A375 (cell line): ENCODE measurements around a stretch of chr16.

GRCh38 chr16:58500941-58502178 is 1.4 kb downstream of the NDRG4 start:
- RAMPAGE, long total RNA, result no peak

DNA sequence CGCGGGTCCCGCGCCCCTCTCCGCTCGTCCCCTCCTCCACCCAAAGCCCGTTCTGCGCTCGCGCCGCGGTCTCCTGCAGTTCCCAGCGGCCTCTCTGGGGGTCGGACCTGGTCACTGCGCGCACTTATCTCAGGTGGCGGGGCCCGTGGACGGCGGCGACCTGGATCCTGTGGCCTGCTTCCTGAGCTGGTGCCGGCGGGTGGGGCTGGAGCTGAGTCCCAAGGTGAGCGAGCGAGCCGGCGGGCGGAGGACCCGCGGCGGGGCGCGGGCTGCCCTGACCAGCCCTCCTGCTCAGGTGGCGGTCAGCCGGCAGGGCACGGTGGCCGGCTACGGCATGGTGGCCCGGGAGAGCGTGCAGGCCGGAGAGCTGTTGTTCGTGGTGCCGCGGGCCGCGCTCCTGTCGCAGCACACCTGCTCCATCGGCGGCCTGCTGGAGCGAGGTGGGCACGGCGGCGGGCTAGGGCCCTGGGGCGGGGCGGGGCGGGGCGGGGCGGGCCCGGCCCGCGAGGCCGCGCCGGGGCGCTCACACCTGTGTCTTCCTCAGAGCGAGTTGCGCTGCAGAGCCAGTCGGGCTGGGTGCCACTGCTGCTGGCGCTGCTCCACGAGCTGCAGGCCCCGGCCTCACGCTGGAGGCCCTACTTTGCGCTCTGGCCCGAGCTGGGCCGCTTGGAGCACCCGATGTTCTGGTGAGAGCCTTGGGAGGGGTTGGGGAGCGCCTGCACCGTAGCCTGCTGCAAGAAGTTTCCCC is 515 bp downstream of the SETD6 start:
- RAMPAGE, long total RNA, result no peak

GRCh38 chr16:58516406-58516785 is 1.1 kb downstream of the SETD6 start:
- RAMPAGE, long total RNA, result no peak

DNA sequence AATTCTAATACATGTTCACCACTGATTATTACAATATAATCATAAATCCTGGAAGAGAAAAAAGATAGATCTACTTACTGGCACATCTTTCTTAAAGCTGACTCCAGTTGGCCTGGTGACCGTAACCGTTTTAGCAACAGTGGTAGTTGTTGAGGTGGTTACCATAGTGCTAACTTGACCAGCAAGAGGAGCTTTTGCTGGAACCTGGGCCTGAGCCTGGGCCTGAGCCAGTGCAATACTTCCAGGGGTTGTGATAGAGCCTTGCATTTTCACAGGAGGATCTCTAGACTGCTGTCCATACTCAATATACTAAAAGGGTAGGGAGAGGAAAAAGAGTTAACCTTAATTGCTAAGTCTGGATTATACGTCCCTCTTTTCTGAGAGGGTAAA is 36.2 kb downstream of the SETD6 start:
- RAMPAGE, long total RNA, result no peak

DNA sequence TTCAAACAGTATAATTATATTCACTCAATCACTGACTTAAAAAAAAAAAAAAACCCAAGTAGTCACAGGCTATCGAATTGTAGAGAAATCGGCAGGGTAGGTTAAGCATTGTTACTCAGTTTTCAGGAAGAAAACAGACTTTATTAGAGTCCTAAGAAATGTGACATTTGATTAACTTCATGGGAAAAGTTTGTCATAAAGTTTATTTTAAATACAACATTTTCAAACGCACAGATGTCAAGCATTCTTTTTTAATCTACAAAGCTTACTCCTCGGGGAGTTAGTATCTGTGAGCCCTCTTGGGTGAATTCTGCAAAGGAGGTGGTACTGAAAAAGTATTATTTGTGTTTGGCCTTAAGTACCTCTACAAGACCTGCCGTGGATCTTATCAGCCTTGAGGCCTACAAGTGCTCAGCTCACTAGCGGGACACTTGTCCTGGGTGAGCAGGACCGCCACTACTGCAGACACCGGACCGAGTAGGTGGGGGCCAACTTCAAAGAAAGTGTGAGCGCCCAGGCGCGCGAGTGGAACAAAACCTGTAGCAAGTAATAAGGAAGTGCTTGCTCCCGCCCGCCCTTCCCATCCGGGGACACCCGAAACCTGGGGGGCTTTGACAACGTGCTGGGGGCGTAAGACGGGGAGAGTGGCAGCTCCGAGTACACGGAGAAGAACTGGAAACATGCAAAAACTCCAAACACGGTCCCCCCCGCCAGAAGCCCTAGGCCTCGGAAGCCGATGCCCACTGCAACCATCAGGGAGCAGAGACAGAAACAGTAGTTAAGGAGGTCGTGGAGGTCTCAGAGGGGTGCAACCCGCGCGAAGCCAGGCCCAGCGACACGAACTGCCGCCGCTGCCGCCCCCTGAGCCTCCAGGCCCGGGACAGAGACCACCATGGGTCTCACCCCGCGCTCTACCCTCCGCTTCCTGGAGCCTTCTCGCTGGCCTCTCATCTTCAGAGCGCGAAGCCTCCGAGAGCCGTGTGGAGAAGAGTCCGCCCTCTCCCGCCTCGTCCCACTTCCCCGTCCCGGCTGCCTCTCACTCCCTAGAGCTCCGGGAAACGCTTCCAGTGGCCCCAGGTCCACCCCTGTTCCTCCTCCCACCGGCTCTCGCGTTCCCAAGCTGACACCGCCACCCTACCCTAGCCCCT is 690 bp downstream of the CNOT1 start:
- RAMPAGE, long total RNA, result no peak

DNA sequence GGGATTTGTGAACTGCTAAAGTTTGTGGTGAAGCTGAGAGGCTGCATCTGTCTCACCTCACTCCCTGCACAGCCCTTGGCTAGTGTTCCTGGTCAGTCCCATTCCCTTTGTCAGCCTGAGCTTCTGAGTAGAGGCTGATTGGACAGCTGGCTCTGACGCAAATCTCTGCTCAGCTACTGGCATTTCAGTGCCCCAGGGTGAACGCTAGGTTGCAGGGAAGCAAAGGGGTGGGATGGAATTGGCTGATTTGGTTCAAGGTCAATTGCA is 23.1 kb upstream of the CNOT1 start:
- RAMPAGE, long total RNA, result no peak

GRCh38 chr16:58881686-58882104 is 147.6 kb upstream of the GOT2 start:
- RAMPAGE, long total RNA, result no peak

DNA sequence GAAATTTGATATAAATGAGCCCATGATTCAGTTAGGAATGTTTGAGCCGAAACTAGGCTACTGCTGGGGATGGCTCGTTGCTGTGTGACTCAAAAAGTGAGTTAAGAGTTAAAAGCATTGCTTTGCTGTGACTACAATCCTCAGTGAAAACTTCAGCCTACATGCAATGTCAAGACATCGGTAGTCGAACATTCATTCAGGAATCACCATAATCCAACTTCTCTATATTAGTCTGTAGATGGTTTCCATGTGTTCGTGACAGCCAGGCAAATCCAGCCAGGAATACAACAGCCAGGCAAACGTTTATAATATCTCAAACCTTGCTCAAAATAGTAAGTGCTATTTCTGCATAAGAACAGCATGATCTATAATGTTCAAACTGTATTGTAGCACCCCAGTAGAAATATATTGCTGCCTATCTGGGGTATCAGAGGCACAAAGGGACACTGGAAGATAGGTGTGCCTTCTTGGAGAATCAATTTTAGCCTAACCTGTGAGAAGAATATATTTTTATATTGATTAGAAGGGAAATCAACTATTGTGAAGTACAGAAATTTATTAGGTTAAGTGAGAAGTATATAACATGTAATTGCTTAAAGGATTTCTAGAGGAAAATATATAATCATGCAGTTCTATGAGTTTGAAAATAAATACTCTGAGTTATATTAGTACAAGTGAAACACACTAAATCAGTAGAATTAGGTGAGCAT is 1225.0 kb downstream of the CDH8 start:
- RAMPAGE, long total RNA, result no peak

GRCh38 chr16:61445614-61445940 is 590.7 kb downstream of the CDH8 start:
- RAMPAGE, long total RNA, result no peak

DNA sequence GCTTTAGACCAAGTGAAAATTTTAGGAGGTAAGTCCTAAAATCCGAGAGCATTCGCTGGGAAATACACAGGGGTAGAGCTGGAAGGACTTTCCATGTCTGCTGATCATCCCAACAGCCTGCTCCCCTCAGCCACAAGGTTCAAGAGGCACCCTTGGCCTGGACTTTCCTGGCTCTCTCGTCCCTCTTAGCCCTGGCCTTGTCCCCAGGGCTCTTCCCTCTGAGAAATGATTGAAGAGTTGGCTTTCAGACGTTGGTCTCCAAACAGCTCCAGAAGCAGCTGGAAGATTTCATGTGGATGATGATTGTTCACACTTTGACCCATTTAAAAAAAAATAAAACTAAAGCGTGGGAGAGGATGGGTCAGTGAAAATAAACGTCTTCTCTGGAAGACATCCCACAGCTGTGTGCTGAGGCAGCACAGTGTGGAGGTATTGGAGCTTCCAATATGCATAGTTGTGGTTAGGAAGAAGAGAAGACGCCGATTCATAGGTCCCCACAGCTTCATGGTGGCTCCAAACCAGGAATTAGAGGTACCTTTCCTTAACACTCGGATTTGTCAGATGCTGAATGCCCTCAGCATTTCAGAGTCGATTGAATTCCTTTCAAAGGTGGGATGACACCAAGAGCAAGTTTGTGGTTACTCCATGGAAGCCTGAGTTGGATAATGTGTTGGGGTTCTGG is 54.8 kb upstream of the CDH11 start:
- RAMPAGE, long total RNA, result no peak

GRCh38 chr16:65809603-65810229 is 556.8 kb upstream of the CDH5 start:
- RAMPAGE, long total RNA, result no peak

DNA sequence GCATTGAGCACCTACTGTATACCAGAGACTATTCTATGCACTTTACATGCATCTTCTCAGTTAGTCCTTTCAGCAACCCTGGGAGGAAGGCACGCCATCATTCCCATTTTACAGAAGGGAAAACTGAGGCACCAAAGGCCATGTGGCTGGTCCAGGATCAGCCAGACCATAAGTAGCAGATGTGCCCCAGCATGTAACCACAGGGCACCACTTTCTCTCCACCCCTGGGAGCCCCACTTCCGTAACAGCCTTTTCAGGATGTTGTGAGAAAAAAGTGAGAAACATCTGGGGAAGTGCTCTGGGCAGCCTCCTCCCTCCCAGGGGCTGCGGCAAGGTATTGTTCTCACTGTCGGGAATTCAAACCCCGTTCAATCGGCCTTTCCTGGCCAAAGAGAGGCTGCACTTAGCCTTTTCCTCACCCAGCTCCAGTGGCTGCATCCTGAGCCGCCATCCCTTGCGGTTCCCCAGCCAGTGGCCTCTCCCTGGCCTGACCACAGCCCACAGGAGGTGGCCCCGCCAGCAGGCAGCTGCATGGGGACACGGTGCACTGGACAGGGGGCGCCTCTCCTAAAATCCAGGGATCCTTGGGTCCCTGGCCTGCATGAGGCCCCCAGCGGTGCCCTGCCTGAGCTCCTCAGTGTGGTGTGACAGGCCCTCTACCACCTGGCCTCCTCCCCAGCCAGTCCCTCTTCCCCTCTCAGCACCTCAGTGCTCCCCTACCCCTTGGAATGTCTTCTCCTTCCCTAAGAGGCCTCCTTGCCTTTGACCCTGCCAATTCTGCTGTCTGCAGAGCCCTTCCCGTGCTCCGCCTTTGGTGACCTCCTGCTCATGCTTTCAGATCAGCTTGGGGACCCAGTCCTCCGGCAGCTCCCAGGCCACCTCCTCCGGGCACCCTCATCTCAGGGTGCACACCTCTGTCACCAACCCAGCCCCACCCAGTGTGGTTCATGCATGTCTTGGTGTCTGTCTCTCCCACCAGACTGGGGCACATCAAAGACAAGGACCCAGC is 5.6 kb upstream of the CDH5 start:
- RAMPAGE, long total RNA, result no peak

DNA sequence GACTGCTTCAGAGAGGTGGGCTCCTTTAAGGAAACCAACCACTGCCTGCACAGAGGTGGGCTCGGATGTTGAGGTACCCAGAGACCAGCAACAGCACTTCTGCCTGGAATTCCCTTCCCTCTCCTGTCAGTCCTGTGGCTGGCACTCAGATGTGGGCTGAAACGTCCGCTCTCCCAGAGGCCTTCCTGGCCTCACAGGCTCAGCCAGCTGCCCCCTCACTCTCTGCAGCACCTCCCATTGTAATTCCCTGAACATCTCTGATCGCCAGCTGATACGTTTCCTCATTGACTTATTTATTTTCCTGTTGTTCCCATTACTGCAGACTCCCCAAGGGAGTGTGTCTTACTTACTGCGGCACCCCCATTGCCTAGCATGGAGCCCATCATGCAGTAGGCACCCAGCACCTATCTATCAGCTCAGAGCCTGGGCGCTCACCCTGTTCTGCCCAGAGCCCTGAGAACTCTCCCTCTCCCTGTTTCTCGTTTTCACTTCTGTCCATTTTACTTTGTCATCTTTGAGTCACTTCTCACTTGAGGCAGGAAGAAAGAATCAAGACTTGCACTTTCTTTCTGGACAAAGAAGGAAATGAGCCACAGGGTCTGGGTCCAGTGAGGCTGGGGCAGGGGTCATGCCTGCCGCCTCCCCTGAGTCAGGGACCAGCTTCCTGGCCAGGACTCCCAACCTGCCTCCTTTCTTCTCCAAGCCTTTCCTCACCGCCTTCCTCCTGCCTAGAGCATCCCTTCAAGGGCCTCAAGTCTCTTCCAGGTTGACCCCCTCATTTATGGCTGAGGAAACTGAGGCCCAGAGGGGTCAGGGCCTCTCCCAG is 10.2 kb downstream of the CDH5 start:
- RAMPAGE, long total RNA, result no peak

DNA sequence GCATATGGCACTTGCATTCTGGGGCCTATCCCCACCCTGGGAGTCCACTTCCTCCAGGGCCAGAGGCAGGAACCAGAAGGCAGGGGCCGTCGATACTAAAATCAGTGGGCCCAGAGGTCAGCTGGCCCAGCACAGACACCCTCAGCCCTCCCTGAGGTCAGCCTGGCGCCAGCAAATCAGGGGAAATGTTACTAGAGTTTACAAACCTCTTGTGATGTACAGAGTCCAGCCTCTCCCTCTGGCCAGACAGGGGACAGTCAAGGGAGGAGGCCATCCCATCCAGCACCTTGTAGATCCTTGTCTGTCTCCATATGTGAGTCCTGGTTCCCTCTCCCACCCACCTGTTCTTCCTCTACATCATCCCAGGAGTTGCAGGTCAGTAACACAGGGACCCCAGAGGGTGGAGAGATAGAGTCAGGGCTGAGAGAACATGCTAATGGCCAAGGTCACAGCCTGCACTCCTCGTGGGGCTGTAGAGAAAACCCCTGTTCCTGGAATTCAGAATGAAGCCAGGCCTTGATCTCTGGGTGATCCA is 10.9 kb downstream of the CDH5 start:
- RAMPAGE, long total RNA, result no peak

DNA sequence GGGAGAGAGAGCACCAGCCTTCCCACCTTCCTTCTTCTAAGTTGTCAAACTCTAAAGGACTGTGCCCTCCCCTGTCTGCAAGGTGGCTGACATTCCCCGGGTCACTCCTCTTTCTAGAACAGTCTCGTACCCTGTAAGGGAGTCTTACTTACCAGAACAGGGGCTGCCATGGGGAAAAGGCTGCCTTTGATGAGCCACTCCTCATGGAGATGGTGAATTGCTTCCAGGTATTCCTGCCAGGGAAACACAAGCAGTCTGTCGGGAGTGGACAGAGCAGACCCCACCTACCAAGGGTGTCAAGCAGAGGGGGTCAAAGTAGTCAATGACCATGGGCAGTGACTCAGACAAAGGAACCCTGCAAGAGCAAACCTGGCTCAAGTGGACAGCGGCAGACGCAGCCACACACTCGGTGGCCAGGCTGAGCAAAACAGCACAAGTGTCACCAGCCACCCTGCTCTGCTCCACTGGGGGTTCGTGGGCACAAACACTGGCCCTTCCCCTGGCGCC is 36.3 kb downstream of the TK2 start:
- RAMPAGE, long total RNA, result no peak

GRCh38 chr16:66580221-66580930 is 1.1 kb downstream of the CMTM2 start:
- RAMPAGE, long total RNA, result no peak

DNA sequence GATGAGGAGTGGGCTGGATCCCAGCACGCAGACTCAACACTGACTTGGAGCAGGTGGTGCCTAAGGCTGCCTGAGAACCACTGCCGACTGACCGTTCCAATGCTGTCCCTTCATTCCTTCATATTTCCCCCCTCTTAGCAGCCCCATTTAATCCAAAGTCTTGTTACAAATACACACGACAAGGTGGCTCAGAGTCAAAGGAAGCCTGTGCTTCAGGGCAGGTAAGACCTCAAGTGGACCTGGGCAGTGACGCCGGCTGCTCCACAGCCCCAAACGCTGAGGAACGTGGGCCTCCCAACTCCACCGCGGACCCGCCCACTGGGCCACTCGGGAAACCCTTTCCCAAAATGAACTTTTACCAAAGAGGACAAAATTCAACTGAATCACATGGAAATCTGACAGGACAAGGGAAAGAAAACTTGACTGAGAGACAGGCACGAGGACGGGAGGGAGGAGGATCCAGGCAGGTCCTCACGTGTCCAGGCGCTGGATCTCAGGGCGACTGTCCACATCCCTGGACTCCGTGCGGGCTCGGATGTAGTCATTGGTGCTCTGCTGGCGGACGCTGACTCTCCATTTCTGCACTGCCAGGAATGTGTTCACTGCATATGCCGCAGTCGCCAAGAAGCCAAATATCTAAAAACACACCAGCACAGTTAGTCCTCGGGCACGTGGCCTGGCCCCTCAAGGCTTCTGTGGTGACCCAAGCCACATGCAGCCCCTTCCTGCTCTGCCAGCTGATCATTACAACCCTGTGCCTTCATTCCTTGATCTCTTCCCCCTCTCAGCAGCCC is 17.3 kb downstream of the CMTM3 start:
- RAMPAGE, long total RNA, result no peak

GRCh38 chr16:66740507-66741114 is 10.8 kb downstream of the DYNC1LI2 start:
- RAMPAGE, long total RNA, result no peak

DNA sequence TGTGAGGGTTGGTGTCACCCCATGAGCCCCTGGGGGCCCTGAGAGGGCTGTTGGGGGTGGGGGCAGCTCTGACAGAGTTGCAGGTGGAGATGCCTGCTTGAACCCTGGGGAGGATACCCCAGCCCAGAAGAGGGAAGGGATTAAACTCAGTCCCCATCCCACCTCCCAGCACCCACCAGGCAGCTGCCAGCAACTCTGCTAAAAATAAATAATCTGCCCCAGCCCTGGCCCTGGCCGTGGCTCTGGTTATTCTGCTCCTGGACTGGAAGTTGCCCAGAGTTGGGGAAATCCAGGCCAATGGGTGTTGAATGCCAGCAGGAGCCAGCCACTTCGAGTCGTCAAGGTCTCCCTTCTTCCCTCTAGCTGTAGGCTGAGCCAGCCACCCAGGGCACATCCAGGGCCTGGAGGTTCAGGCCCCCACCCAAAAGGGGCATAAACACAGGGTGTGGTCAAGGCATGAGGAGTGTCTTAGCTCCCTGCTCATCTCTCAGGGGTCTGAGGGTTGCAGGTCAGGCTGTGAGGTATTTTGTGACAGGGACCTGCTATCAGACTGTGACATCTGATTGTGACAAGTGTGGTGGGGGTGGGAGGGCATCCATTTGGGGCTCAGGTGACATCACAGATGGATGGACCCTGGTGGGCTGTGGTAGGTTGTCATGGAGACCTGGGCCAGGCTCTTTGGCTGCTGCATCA is 923 bp upstream of the RRAD start:
- RAMPAGE, long total RNA, result no peak

DNA sequence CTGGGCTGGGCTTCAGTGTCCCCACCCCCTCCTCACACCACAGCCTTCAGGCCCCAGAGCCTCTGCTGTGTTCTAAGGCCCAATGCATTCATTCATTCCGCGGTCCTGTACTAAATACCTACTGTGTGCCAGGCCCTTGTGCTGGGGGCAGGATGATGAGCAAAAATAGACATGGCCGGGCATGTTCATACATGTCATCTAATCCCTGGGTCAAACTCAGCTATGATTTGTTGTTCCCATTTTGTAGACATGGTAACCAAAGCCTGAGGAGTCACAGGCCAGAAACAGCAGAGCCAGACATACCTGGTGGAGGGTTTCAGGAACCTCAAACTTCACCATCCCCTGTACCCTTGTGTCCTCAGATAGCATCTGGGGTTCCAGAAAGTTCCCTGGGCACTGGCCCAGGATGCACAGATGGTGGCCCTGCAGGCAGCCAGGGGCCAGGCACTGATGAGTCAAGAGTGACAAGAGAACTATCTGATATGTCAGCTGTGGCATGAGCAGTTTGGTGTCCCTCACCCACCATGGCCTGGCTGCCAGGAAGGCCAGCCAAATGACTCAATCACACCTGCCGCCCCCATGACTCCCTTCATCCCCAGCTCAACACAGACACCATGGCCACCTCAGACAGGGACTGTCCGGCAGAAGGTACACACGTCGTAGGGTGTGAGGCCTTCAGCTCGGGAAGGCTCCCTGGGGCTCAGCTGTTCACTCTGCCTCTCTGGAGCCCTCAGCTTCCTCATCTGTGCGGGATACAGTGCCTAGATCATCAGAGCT is 2.8 kb upstream of the RRAD start:
- RAMPAGE, long total RNA, result no peak